Measurements from ENCODE around the gene GRK6.

DNA sequence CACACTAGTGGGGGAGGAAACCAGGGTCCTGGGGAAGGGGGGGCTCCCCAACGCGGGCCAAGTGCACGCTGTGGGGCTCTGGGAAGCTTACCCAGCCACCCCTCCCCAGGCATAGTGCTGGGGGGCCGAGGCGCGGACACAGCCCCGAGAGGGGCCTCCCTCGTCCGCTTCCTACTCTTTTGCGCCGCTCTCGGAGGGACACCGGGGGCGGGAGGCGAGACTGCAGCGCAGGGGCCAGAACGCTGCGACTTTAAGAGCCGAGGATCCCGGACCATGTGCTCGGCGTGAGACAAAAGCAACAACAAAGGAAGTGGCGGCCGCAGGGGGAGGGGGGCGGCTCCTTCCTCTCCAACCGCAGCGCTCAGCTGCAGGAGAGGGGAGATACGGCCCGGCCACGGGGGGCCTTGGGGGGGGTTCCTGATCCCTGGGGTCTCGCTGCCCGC lies 809 bp downstream of the RNF44 start:
- RAMPAGE, total RNA = no peak

DNA sequence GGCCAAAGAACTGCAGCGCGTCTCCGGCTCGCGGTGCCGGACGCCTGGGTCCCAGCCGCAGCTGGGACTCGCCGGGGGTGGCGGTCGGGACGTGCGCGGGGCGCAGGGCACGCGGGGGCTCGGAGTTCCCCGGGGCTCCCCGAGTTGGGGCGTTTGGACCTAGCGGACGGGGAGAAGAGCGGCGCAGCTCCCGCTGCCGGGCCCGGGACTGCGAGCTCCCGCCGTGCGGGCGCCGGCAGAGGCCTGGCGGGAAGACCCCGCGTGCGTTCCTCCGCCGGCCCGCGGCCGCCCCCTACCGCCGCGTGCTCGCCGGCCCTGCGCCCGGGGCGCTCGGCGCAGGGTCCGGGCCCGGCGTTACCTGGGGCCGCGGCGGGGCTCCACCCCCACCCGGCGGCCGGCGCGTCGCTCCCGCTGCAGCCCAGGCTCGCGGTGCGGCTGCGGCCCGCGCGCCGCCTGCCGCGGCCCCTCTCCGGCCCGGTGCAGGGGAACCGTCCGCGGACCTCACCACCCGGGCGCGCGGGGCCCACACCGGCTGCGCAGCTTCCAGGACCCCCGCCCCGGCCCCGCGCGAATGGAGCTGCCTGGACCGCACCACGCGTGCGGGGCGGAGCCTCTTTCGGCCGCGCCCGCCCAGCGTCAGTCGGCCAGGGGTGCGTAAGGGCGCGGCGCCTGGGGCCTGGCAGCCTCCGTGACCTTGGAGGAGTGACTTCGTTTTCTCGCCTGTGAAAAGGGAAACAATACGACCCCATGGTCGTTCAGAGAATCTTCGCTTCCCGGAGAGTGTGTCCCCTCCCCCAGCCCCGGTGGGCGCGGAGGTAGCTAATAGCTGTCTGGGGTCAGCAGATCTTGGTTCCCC lies 5.9 kb upstream of the RNF44 start:
- RAMPAGE, total RNA = no peak

- RAMPAGE, total RNA = no peak
These were observed 4.1 kb downstream of the CDHR2 start for GRCh38 chr5:176553116-176553750.

DNA sequence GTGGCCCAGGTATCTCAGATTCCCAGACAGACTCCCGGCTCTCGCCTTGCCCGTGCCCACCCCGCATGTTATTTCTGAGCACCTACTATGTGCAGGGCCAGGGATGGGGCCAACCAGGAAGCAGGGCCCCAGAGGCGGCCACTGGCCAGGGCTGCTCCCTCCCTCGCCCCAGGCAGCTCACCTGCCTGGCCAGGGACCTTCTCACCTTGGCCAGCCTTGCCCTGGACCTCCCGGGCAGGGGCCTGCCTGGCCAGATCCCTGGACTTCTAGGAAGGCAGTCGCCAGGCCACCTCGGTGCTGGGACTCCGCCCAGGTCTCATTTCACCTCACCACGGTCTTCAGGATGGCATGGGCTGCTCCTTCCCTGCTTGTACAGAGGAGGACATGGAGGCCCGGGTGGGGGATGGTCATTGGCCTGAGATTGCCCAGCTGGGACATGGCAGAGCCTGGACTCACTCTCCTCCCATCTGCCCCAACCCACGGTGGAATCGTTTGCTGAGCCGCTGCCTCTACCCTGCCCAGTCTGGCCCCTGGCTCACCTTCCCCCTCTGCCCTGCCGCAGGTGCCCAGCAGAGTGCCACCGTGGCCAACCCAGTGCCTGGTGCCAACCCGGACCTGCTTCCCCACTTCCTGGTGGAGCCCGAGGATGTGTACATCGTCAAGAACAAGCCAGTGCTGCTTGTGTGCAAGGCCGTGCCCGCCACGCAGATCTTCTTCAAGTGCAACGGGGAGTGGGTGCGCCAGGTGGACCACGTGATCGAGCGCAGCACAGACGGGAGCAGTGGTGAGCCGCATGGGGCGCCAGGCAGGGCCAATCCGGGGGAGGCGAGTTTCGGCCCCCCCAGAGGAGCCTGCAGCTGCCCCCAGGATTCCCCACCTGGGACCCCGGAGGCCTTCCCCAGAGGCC lies 36.8 kb downstream of the HK3 start:
- RAMPAGE, total RNA = no peak

DNA sequence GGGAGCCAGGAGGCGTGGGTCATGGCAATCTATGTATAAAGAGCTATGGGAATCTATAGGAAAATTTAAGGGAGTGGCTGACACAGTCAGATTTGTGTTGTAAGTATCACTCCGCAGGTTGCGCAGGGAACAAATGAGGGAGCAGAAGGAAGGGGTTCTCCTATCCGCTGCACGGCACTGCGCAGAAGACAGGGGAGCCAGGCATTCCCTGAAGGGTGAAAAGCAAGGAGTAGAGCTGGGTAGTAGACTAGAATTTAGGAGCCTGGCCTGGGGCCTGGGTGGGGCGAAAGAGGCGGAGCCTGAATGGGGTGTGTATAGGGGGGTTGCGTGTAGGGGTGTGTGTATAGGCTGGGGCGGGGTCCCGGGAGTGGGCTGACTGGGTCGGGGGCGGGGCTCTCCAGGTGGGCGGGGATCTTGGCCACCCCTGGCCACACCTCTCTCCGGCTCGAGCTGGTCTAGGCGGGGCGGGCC lies 383 bp upstream of the FGFR4 start:
- RAMPAGE, total RNA = no peak

- RAMPAGE, total RNA = no peak
These were observed 1.9 kb upstream of the NSD1 start for GRCh38 chr5:177131592-177132177.

- RAMPAGE, total RNA = no peak
These were observed 6.5 kb downstream of the NSD1 start for GRCh38 chr5:177140091-177140482.

- RAMPAGE, total RNA = no peak
These were observed 12.2 kb downstream of the LMAN2 start for GRCh38 chr5:177338978-177339913.

DNA sequence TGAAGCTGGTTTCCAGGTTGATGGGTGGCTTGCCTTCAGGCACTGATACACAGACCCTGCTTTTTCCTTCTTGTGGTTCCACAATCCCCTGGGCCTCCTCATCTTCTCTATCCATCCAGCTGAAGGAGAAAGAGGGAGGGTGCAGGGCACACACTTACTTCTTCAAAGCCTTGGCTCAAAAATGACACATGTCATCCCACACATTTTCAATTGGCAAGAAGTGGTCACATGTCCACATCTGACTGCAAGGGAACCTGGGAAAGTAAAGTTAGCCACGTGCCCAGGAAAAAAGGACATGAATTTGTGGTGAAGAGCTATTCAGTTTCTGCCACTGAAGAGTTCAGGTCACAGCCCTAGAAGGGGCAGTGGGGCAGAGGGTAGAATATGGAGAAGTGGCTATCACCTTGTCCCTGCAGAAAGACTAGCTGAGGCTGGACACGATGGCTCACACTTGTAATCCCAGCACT lies 2.0 kb upstream of the RGS14 start:
- RAMPAGE, total RNA = no peak

DNA sequence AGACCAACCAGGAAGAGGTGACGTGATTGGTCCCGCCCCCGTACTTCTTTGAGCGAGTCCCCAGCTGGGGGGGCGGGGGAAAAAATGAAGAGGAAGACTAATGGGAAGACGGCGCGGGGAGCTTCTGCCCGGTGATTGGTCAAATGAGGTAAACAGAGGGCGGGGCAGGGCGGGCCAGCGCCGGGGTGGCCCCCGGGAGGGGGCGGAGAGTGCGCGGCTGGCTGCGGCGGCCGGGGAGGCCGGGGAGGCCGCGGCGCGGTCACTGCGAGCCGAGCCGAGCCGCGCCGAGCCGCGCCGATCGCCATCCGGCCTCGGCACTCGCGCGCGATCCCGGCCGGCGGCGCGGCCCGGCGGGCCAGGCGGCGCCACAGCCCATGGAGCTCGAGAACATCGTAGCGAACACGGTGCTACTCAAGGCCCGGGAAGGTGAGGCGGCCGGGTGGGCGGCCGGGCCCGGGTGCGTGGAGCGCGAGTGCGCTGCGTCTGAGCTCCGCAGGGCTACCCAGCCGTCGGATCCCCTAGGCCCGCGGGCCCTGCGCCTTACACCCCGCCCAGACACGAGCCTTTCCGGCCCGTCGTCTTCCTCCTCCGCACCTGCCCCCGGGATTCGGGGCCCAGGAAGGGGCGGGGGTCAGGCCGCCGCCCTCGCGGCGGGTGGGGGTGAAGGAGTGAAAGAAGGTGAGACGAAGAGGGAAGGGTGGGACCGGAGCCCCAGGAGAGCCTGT lies at the start of gene GRK6:
TSS of gene GRK6 (plus strand) at position 205 of the 725 bp plus-strand sequence.
- RAMPAGE, total RNA = no peak

DNA sequence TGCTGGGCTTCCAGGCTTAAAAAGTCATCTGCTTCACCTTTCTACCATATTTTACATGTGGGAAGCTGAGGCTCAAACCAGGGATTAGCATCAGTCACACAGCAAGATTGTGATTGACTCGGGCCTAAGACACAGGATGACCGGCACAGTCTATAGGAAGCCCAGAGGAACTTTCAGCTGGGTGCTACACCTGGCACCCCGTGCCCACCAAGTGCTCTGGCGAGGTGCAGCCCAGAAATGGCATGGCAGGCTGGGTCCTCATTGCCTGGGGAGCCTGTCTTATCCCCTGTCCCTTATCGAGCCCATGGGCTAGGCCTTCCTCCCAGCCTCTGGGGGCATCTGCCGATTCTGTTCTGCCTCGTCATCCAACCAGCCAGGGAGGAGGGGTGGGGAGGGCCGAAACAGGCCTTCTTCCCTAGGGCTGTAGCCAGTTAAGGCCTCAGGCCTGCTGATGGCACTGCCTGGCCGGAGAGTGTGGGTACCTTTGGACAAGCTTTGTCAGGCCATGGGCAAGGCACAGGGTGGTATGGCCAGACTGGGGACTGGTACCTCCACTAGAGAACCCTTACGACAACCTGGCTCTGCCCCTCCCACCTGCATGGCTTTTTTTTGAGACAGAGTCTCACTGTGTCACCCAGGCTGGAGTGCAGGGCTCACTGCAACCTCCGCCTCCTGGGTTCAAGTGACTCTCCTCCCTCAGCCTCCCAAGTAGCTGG lies 1.5 kb downstream of the GRK6 start:
- RAMPAGE, total RNA = no peak

- RAMPAGE, total RNA = no peak
These were observed 4.9 kb downstream of the DBN1 start for GRCh38 chr5:177468335-177469124.

GRCh38 chr5:177477312-177478106 lies 4.1 kb upstream of the DBN1 start:
- RAMPAGE, total RNA = no peak

DNA sequence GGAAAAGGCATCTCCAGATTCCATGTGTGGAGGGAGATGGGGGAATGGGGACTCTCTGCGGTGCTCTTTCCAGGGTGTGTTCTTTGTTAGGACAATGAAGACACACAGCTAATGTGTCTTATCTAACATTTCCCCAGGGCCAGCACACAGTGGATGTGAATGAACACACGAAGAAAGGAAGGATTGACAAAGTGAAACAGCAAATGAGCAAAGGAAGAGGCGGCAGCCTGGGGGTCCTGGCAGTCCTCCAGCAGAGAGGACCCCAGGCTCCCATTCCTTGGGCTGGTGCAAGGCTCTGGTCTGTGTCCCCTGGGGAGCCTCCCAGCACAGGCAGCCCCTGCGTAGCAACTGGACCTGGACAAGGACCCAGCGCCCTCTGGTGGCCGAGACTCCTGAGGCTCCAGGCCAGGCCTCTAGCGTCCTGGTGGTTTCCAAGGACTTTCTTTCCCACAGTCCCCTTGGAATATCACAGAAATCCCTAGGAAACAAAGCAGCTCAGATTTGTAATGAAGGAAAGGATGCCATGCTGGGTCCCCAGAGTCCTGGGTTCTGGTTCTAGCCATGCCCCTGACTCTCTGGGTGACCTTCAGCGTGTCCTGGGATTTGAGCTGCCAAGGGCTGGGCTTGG lies 3.5 kb upstream of the PDLIM7 start:
- RAMPAGE, total RNA = no peak

DNA sequence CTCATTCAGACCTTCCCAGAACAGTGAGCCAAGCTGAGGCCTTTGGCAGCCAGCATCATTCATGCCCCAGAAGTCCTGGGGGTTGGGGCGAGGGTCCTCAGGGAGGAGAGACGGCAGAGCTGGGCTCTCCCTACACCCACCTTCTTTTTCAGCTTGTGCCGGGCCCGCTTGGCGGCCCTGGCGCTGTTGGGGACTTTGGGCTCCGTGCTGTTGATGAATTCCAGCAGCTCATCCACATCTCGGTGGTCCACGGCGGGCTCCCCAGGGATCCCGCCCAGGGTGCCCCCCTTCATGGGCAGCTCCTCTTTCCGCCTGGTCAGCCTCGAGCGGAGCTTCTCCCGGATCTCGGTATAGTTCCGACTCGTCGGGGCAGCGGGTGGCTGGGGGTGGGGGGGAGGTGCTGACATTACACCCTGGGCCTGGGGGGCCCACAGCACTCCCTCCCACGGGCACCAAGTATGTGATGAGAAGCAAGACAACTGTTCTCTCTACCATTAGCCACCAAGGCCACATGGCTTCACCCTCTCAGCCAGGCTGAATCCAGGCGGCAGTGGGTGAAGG lies 14.5 kb upstream of the DDX41 start:
- RAMPAGE, total RNA = no peak

- RAMPAGE, total RNA = no peak
These were observed 16.6 kb downstream of the FAM193B start for GRCh38 chr5:177537679-177538232.

DNA sequence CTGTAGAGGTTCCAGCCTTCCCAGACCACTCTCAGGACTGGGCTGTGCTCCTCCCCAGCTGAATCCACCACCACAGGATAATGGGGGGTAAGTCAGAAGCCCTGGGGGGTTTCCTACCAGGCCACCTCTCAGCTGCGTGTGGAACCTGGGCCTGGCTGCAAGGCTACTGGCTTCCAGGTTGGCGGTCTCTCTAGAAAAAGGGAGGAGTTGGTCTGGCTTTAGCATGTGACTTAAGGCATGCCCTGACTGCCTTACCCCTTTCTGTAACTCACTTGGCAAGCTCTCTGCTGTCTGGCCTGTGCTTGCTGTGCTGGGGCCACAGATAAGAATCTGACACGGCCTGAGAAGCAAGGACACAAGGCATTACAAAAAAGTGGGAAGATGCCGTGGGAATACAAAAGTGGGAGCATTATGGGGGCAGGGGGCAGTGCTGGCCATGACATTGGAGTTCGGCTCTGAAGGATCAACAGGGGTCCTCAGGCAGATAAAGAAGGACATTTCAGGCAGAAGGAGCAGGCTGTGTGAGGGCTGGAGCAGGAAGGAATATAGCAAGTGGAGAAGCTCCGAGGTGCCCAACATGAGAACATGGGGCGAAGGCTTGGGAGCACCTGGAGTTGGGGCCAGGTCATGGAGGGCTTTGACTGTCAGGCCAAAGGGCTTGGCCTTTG lies 2.3 kb downstream of the B4GALT7 start:
- RAMPAGE, total RNA = no peak

DNA sequence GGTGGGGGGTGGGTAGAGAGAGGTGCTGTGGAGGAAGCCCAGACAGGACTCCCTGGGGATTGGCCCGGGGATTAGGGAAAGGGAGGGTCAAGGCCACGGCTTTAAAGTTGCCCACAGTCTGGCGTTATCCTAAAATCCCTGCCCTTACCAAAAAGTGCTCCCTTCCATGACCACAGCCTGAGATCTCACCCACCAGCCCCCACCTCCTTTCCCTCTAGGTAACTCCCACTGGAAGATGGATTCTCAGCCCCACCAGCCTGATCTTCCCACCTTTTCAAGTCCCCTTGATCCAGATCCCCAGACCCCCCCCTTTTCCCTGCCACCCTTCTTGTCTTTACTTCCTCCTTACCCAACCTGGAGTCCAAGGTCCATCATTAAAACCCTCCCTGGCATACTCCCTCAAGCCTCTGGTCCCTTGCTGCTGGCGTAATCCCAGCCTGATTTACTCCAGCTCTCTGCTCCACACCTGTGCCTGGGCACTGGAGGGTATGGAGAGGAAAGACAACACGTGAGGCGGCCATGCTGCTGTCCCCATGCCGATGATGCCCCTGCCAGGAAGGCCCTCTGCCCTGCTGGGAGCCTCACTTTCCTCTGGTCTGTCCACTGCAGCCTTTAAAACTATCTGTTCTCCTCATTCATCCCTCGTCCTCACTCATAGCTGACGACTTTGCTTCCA lies 5.0 kb downstream of the B4GALT7 start:
- RAMPAGE, total RNA = no peak

DNA sequence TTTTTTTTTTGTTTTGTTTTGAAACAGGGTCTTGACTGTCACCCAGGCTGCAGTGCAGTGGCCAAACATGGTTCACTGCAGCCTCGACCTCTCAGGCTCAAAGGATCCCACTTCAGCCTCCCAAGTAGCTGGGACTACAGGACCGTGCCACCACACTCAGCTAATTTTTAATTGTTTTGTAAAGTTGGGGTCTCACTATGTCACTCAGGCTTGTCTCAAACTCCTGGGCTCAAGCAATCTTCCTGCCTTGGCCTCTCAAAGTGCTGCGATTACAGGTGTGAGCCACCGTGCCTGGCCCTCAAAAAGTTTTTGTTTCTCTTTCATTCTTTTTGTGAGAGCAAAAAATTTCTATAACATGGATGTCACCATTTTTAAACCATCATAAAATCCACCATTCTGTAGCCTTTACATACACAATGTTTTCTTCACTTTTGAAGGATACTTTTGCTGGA lies 16.9 kb downstream of the B4GALT7 start:
- RAMPAGE, total RNA = no peak

DNA sequence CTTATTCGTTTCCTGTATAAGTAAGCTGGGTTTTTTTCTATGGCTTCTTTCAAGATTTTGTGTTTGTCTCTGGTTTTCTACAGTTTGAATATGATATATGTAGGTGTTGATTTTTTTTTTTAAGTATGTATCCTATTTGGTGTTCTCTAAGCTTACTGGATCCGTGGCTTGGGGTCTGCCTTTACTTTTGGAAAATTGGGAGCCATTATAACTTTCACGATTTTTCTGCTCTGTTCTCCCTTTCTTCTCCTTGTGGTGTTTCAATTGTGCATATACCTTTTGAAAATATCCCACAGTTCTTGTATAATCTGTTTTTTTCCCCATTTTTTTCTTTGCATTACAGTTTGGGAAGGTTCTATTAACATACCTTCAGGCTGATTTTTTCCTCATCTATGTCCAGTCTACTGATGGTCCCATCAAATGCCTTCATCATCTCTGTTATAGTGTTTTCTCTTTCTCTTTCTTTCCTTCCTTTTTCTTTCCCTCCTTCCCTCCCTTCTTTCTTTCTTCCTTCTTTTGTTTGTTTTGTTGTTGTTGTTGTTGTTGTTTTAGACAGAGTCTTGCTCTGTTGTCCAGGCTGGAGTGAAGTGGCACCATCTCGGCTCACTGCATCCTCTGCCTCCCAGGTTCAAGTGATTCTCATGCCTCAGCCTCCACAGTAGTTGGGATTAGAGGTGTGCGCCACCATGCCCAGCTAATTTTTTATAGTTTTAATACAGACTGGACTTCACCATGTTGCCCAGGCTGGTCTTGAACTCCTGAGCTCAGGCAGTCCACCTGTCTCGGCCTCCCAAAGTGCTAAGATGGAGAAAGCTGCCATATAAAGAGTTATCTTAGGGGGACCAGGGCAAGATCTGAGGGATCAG lies 17.9 kb downstream of the B4GALT7 start:
- RAMPAGE, total RNA = no peak